Measurements from ENCODE around the gene KNG1.

- PRO-cap = no peak
These were observed 20.2 kb downstream of the MAGEF1 start for GRCh38 chr3:184691427-184692246.

DNA sequence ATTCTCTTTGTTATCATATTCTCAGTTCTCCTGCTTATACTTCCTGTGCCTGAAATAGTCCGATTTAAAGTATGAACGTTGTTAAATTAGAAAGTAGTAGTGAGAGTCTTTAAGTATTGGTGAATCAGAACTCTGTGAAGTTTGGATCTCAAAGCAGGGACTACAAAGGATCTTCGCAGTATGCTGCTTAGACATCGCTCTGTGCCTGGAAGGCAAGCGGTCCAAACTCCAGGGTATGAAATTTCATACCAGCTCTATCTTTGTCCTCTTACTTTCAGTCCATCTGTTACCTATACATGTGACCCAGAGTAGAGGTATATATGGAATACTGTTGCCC, 34.5 kb downstream of the VPS8 start:
- PRO-cap = no peak

DNA sequence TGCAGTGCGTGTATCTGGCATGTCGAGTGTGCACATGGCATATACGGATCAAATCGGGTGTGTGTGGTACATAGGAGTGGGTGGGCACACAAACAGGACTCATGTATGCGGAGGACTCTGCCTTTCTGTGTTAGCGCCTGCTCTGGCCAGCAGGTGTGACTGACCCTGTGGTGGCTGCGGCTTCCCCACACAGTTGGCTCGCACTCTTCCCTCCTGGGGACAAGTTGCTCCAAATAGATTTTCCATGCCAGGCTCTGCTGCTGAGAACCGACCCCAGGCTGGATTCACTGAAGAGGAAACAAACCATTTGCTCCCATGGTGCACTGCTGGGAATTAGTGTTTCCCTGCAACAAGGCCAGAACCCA, 1.3 kb upstream of the C3orf70 start:
- PRO-cap = no peak

GRCh38 chr3:185313619-185314122, 49.3 kb upstream of the MAP3K13 start:
- PRO-cap = no peak

DNA sequence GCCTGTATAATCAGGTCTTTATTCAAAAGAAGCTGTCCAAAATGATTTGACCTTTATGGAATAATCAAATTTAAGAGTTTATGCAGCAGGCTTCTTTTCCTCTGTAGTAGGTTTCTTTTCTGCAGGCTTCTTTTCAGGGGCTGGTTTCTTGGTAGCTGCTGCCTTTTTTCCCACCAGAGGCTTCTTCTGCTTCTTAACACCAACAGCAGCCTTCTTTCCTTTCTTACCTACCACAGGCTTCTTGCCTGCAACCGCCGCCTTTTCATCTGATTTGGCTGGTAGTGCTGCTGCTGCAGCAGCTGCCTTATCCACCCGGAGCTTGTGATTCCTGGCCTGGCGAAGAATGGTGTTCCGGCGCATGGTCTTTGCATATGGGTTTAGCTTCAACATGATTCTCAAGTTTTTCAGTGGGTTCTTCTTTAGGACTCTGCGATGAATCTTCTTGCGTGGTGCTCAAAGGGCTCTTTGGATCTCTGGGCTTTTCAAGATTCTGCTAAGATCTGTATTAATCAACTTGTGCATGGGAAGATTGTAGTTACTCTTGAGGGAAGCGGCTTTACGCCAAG, 54.6 kb downstream of the MAP3K13 start:
- PRO-cap = no peak

DNA sequence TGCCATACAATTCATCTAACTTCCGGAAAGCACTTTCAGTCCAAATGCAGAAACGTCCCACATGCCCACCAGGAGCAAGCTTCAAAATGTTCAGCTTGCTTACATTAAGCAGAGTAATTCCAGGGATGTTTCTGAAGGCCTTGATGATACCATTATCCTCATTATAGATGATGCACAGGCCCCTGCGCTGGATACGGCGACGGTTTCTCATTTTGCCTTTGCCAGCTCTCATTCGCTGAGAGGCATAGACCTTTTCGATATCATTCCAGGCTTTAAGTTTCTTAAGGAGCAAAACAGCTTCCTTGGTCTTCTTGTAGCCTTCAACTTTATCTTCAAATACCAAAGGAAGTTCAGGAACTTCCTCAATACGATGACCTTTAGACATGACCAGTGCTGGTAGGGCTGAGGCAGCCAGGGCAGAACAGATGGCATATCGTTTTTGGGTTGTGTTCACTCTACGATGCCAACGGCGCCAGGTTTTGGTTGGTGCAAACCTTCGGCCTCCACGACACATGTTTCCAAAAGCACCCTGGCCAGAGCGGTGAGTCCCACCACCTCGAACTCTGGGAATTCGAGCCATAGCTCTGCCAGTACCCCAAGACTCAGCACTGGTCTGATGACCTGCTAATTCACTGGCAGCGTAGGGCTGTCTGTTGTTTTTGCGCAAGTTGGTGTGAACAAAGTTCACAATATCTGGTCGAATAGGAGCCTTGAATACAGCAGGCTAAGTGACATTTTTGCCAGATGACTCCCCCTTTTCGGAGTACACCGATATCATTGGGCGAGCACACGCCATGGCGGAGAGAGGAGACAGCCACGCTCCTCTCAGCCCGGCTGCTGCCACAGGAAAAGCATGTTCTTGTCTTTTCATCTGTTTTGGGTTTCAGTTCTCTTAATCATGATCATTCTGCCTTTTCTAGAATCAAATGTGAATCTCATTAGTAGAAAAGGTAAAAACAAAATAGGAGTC, 55.3 kb downstream of the MAP3K13 start:
- PRO-cap = no peak

DNA sequence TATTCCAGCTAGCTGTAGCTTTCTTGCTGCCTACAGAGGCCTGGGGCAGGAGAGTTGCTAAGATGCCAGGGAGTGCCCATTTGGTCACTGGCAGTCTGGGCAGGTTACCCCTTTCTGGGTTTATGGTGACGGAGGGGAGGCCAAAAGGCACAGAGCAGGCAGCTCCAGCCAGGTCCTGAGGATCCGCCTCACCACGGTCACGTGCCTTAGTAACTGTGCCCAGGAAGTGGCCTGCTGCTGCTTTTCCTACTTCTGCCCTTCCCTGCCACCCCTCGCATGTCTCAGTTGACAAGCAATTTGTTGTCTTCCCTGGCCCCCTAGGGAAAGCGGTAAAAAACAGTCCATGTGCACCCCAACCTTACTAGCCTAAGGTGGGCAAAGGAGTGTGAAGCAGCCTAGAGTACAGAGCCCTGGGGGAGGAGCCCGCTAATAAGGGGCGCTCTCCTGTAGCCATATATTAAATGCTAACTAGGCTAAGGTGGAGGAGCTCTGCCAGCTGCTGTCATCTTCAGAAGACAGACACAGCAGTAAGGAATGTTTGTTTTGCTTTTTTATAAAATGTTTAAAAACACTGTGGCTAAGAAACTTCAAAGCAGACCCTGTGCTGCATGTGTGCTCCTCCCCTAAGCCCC, 9.1 kb upstream of the LIPH start:
- PRO-cap = bidirectional peak, plus-strand start at position 460 of the sequence, minus-strand start at position 177 of the sequence

DNA sequence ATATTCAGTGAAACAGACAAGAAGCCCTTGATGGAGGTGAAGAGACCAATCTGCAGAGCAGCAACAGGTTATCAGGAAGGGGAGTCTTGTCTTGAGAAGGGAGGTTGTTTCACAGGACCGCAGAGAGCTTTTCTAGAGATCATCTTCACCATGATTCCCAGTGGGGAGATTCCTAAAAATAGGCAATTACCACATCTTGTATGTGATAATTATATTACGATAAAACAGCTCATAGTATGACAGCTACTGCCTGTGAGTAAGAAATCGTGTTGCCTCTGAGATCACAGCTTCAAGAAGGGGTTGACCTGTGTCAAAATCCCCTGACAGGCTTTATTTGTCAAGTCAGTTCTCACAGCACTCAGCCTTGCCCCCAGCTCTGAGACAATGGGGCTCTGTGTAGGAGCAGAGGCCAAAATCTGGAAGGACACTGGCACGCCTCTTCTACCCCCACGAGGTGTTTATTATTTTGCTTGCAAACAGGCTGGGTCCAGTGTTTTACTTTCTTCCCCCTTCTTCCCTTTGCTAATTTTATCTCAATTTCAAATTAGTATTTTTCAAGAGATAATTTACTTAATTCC, 60.3 kb downstream of the IGF2BP2 start:
- PRO-cap = no peak

- PRO-cap = no peak
These were observed 19.6 kb downstream of the TRA2B start for GRCh38 chr3:185918323-185918522.

DNA sequence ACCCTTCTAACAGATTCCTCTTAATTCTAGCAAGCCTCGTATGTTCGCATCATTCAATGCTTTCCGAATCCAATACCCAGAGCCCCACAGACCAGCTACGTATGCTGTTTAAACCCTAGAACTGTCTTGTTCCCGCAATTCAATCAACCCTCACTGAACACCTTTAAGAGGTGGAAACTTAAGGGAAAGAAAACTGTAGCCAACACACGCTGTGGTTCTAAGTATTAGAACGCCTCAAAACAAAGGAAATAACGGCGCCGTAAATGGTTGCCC, 1.1 kb downstream of the TRA2B start:
- PRO-cap = no peak

DNA sequence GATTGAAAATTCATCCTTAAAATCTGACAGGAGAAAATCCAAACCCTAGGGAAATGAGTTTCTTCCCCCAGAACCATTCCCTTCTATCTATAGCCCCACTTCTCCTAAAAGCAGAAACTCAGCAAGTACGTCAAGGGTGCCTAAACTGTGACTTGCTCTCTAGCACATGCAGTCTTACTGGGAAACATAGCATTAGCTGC, 13.5 kb downstream of the ETV5 start:
- PRO-cap = no peak

DNA sequence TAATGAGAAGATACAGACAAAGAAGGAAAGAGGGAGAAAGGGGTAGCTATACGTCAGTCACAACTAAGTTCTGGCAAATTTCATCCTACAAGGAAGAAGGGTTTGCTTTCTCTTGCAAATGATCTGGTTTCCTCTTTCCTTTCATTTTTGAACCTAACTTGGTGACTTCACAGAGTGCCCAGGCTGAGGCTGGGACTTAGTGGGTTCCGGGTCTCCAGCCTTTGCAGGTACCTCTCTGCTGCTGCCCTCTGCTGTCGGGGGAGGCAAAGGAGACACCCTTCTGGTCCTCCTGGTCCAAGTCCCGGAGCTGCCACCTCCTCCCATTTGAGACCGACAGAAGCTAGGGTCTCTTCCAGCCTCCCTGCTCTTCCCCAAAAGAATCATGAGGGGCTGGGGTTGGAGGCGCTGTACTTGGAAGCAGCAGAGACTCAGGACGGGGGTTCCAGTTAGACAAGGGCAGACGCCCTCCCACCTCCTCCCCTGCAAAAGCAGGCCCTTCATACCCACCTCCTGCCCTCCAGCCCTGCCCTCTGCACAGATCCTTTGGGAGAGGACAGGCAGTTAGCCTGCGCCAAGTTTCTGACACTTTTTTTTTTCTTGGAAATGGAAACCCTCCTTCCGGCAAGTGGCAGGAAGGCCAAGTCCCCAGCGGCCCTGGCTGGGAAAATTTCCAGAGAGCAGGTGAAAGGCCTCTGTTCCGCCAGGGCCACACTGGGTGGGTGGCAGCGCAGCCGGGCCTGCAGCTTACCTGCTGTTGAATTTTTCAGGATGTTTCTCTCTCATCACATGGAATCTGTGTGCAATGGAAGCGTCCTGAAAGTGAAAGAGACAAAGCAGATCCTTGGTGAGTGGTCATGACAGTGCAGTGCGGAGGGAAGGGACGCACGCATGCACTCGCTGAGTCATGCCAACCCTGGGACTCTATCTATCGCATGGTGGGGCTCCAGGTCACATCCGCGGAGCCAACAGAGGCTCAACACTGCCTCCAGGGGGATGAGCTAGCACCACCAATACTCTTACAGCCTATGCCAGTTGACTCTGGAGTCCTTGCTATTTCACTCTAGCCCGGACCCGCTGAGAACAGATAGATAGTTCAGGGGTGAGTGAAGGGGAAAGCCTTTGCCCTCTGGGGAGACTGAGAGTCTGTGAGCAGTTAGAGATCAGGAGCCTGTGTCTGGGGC, 119.9 kb downstream of the DGKG start:
- PRO-cap = no peak

GRCh38 chr3:186361229-186361503, 868 bp downstream of the DGKG start:
- PRO-cap = no peak

DNA sequence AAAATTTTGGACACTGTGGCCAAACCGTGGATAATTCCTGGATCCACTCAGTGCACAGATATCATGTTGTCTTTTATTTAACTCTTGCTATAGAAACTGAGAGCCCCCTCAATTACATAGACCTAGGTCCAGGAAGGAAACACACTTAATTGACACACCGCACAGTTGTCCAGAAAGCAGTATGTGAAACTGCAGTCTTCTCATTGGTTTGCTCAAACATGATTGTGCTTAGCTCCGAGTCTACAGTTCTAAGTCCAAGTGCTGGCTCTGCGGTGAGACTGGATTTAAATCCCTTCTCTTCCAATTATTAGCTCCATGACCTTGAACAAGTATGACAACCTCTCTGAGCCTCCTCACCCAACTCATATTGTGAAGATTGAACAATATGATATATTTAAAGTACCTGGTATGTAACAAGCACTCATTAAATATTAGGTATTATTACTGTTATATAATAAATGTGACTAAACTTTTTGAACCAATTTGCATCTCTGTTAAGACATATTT, 19.0 kb upstream of the AHSG start:
- PRO-cap = no peak

DNA sequence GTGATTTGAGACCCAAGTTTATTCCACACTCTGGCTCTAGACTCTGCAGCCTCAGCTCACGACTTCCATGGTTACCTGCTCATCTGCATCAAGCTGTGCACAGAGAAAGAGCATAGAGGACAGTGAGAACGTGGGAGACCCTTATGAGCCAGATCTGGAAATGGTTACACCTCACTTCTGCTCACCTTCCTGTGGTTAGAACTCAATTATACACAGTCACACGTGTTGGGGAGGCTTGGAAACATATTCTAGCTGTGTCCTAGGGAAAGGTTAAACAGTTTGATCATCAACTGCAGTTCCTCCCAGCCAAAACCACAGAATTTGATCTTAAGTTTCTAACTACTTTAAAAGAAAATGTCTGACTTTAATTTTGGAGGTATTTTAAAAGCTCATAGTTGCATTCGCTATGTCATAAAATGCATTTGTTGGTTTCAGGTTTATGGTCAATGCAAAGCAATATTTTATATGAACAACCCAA, 1.9 kb downstream of the FETUB start:
- PRO-cap = no peak

GRCh38 chr3:186716837-186717618, at the start of gene KNG1:
Gene KNG1 (plus strand): TSS chr3:186717359.
- PRO-cap = no peak

GRCh38 chr3:186871054-186871654, 28.6 kb downstream of the ADIPOQ start:
- PRO-cap = no peak

GRCh38 chr3:186932483-186933024, 2.2 kb downstream of the ST6GAL1 start:
- PRO-cap = no peak

DNA sequence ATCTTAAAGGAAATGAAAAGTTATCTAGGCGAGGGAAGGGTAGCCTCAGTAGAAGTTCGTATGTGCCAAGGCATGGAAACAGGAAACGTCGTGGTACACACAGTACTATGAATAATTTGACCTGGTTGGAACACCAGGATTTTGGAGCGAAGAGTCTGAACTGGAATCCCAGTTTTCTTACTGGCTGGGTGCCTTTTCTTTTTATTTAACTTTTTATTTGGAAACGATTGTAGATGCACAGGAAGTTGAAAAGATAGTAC, 39.4 kb downstream of the ST6GAL1 start:
- PRO-cap = no peak

- PRO-cap = no peak
These were observed 99.3 kb downstream of the RPL39L start for GRCh38 chr3:187039757-187040595.

Data from Metastatic Lung Carcinoma in the Adrenal Gland (tissue), 1 donor.